ENCODE measurements around the genes CYP4F2, CIB3, FAM32A and AP1M1.

DNA sequence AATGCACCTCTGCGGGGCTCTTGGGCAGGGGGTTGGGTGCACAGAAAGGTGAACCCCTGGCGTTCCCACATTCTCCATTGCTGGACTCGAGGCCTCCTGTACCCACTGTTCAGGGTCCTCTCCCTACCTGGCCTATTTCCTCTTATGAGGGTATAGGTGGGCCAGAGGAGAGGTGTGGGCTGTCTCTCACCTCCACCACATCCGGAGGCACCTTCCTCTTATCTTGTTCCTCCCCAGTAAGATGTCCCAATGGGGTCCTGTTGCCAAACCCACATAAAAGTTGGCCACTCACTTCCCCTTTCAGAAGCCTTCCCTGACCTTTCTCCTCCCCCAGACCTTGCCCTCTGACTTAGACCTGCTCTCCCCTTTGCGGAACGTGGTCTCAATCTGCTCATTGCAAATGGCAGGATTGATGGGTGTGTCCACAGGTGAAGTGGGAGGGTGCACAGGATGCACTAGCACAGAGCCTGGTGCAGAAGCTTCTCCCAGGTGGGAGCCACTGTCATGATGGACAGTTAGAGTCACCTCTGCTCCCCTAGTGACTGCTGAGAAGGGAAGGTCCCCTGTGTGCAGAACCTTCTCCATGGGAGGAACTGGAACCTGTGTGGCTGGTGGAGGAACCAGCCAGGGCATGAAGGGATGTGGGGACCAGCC lies 1.3 kb downstream of the CYP4F3 start:
- RRBS: no CpG with 5 or more reads among the region's 6 CpGs

- RRBS: no CpG with 5 or more reads among the region's 3 CpGs
These were observed 2.6 kb downstream of the CYP4F3 start for GRCh38 chr19:15643268-15643736.

DNA sequence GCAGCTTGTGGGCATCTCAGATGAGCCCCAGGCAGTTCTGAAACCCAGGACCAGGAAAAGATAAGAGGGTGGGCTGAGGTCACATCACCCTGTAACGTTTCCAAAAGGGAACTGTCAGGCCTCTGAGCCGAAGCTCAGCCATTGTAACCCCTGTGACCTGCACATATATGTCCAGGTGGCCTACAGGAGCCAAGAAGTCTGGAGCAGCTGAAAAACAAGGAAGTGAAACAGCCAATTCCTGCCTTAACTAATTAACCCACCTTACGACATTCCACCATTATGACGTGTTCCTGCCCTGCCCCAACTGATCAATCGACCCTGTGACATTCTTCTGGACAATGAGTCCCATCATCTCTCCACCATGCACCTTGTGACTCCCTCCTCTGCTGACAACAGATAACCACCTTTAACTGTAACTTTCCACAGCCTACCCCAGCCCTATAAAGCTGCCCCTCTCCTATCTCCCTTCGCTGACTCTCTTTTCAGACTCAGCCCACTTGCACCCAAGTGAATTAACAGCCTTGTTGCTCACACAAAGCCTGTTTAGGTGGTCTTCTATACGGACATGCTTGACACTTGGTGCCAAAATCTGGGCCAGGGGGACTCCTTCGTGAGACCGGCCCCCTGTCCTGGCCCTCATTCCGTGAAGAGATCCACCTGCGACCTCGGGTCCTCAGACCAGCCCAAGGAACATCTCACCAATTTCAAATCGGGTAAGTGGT lies 13.3 kb upstream of the OR10H1 start:
- RRBS: no CpG with 5 or more reads among the region's 13 CpGs

GRCh38 chr19:15897903-15898415 lies at the start of gene CYP4F2:
Gene CYP4F2, minus strand, starts transcription at chr19:15898074.
- RRBS: no CpG with 5 or more reads among the region's 4 CpGs

- RRBS: no CpG with 5 or more reads among the region's 8 CpGs
These were observed 2.1 kb upstream of the TPM4 start for GRCh38 chr19:16073899-16074879.

DNA sequence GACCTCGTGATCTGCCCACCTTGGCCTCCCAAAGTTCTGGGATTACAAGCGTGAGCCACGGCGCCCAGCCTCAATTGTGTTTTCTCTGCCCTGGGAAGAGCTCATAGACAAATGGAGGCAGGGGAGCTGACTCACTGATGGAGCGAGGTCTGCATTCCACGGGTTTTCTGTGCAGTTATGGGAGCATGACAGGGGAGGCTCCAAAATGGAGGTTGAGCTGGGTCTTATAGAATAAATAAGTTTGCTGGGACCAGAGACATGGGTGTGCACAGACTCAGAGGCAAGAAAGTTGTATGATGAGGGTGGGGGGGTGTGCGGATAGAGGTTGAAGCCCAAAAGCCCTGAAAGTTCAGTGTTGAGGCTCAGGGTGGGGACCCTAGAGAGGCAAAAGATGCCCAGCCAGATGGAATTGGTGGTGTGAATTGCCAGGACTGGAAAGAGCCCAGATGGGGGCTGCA lies 1.7 kb downstream of the TPM4 start:
- RRBS: no CpG with 5 or more reads among the region's 7 CpGs

DNA sequence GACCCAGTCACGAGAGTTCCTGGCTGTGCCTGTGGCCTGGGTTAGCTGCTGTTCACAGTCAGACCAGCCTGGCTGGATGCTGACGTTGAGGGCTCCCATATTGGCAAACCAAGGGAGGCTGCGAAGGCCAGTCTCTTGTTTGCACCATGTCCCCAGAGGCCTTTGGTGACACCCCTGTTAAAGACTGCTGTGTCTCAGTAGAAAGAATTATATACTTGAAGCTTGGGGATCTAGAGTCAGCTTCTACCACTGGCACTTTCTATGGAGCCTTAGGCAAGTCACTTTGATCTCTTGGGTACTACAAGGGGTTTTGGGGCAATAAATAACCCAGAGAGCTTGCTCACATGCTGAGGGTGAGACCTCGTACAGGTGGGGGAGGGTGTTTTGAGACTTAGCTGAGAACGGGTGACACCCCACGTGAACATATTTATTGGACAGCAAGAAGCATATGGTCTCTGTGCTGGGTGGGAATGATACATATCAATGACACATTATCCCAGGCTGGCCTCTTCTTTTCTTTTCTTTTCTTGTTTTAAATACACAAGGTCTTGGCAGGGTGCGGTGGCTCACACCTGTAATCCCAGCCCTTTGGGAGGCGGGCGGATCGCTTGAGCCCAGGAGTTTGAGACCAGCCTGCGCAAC lies 8.3 kb downstream of the TPM4 start:
- RRBS: no CpG with 5 or more reads among the region's 11 CpGs

DNA sequence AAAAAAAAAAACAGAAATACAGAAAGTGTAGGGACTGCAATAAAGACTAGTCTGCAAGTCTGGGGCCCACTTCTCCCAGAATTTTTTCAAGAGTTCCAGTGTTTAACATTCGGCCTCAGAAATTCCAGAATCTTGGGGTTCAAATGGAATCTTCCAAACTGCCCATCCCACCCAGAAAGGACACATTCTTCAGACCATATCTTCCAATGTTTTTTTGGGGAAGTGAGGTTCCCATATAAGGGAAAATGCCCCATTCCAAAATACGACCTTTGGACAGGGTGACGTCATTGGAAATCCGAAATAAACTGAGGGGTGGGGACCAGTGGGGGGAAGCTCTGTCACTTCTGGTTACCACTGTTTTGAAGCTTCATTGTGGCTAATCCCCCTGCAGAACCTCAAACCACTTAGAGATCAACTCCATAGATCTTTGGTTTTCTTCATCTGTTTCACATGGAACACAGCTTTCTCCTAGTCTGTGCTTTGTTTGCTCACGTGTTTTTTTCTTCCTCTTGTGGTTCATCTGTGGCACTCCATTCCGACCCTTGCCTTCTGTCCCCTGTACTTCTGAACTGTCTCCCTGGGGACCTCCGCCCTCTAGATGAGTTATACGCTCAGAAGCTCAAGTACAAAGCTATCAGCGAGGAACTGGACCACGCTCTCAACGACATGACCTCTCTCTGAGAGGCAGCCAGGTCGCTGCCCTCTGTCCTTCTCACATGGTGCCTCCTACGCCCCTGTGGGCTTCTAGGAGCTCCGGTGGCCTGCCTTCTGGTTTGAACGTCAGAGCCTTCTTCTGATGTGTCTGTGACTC lies 16.8 kb upstream of the RAB8A start:
- RRBS: no CpG with 5 or more reads among the region's 15 CpGs

DNA sequence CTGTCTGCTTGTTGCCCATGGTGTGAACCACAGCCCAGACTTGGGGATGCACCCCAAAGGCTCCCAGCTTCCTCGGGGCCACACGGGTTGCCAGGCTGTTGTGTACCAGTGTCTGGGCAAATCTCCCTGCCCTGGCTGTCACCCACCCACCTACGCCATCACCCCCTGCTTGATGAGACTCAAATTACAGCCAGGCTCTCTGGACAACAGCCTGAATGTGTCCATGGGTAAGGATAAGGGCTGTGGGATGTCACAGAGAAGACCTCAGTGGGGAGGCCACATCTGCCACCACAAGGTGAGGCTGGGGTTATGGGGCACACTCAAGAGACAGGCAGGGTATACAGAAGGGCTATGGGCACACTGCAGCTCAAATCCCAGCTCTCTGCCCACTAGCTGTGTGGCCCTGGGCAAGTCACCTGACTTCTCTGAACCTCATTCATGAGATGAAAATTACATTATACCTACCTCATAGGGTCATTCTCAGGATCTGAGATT lies at the start of gene CIB3:
Gene CIB3, minus strand, starts transcription at position 69 of the 495 bp plus-strand sequence.
- RRBS: no CpG with 5 or more reads among the region's 3 CpGs

- RRBS: 1% methylated on average over 6 of the region's 39 CpGs
These were observed at the start of gene FAM32A for GRCh38 chr19:16184909-16185651. Gene FAM32A, plus strand, starts transcription at chr19:16185410.

DNA sequence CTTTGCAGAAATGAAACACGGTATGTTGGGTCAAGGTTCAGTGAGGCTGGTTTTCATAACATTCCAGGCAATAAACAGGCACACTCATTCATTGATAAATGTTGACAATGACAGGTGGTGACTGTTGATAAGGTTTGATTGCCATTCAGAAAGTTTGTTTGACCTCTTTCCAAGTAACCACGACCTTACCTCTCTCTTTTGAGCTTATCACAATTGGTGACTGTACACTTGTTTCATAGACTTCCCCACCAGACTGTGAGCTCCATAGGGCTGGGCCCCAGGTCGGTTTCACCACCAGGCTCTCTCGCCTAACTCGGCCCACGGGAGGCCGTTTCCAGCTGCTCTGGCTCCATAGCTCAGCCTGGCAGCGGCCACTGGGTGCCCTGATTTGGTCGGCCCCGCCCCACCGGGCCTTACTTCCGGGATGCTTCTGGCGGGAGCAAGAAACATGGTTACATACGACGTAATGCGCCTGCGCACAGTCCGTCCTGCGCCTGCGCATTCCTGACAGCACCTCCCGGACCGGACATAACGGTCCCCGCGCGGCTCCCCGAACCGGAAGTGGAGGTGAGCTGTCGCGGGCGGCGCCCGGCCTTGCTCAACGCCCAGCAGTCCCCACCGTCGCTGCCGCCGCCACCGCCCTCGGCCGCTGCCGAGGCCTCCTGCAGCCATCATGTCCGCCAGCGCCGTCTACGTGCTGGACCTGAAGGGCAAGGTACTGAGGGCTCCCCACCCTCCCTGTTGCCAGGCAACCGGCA lies at the start of gene AP1M1:
Gene AP1M1, plus strand, starts transcription at position 558 of the 758 bp plus-strand sequence.
- RRBS: under 1% methylated on average over 7 of the region's 47 CpGs

DNA sequence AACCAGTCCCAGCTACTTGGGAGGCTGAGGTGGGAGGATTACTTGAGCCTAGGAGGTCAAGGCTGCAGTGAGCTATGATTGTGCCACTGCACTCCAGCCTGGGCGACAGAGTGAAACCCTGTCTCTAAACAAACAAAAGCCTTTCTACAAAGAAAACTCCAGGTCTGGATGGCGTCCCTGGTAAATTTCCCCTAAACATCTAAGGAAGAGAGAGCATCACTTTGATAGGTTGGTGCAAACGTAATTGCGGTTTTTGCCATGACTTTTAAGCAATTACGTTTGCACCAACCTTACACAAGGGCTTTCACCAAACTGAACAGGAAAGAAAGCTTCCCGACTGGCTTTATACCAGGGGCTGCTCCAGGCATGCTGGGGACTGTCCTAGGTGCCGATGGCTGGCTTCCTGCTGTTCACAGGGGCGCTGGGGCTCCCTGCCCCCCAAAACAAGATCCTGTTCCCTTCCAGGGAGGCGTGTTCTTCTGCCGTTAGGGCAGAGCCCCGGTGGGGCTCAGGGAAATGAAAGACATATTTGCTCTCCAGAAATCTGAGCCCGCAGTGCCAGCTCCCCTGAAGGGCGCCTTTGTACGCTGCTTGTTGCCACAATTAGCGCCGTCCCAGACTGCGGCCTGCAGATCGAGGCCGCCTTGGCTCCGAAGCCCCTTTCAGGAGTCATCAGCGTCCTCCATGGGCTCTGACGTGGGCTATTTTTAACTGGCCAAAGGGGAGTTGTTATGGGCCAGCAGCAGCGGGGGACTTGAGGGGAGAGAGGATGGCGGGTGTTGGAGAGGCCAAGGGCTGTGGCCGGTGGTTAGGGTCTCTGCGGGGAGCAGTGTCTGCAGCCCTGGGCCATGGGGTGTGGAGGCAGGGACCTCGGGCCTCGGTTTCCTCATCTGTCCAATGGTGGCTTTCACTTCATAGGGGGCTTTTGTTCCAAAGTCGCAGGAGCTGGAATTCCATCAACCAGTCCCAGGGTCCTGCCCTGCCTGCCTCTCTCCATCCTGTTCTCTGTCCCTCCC lies 38.5 kb upstream of the KLF2 start:
- RRBS: no CpG with 5 or more reads among the region's 29 CpGs

- RRBS: 5% methylated on average over 42 of the region's 55 CpGs
These were observed 553 bp downstream of the KLF2 start for GRCh38 chr19:16325192-16325565.

GRCh38 chr19:16325566-16326274 lies 1.1 kb downstream of the KLF2 start:
- RRBS: 3% methylated on average over 30 of the region's 91 CpGs

GRCh38 chr19:16349716-16350272 lies 25.2 kb downstream of the KLF2 start:
- RRBS: no CpG with 5 or more reads among the region's 10 CpGs

- RRBS: no CpG with 5 or more reads among the region's 36 CpGs
These were observed 44.7 kb downstream of the KLF2 start for GRCh38 chr19:16368817-16370314.

DNA sequence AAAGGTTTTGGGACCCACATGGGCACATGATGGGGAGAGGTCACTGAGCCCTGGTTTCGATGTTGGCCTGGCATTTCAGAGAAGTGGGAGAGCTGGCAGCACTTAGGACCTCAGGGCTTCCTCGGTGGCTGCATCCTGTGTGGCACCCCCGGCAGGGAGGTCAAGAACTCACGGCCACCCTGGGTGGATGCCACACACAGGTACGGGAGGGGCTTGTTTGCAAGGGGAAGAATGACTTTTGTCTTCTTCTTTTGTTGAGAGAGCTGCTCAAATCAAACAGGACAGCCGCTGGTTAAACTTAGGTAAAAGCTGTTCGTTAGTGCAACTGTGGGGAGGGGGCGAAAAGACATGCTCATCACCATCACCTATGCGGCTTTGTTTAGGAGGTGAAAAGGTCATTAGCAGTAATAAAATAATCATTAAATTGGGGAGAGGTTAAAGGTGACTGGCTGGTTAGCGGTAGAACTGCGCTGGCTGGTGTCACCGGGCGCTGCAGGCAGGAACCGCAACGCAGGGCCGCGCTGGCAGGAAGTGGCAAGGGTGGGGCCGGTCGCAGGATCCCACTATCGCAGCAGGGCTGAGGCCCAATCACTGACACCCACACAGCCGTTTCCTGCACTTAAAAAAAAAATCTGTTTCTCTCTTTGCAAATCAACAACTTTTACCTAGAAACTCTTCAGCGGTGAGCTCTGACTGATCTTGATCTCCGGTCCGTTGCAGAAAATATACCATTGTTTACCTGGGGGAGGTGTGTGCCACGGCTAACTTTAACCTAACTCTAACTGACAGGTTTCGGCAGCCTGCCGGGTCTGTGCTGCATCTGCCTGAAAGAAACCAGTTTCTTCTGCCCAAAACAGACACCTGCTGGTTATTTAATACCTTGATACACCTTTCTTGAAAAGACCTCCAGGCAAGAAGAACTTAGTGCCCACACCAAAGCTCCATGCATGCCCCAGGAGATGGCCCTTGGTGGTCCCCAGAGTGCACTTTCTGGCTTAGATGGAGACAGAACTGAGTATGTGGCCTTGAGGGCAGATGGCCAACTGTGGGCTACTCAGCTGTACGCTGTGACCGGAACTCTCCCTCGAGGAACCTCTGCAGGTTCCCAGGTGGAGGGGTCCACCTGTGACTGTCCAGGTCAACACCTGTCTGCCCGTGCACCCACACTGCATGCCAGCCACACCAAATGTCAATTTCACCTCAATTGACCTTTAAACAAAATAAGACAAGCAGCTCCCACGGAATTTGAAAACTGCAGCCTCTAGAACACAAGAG lies 47.0 kb downstream of the KLF2 start:
- RRBS: 64% methylated on average over 11 of the region's 32 CpGs

DNA sequence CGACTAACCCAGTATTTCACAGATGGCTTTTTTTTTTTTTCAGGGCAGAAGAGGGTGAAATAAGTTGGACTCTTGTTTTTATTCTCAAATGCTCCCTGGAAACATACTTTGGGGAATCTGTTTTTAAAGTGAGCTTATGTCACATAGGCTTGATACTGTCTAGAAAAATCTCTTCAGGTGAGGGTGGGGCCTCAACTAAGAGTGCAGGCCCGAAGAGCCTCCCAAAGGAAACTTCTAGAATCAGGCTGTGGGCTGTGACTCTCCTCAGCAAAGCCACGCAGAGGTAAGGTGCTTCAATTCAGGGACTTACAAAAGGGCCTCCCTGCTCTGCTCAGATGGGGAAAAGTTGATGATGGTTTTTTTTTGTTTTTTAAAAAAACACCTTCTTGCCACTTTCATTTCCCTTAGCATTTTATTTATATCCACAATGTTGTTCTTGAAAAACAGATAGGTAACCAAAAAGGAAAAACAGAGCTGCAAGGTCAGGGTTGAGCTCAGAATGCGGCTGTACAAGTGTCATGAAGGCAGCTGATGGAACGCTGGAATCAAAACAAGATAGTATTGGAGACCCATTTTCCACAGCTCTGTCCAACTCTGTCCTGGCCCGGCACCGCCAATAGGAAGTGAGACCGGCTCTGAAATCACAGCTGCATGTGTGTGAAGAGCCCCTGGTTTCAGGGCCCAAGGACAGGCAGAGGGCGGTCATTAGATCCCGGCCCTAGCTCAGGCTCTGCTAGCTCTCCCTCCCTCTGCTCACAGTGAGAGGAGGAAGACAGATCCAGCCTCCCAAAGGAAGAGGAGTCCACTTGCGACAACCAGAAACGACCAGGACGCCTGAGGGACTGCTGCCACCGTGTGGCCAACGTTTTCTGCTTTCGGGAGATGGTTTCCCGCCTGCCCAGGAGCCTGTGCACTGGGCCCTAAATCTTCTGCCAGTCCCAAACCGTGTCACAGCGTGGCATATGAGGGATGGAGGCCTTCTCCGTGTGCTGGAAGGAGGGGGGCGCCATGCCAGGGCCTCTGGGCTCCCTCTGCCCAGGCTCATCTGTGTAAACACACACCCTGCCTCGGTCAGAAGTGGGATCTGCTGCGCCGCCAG lies 58.3 kb downstream of the KLF2 start:
- RRBS: 90% methylated on average over 3 of the region's 24 CpGs

- RRBS: no CpG with 5 or more reads among the region's 29 CpGs
These were observed 13.9 kb downstream of the EPS15L1 start for GRCh38 chr19:16457445-16458765.

DNA sequence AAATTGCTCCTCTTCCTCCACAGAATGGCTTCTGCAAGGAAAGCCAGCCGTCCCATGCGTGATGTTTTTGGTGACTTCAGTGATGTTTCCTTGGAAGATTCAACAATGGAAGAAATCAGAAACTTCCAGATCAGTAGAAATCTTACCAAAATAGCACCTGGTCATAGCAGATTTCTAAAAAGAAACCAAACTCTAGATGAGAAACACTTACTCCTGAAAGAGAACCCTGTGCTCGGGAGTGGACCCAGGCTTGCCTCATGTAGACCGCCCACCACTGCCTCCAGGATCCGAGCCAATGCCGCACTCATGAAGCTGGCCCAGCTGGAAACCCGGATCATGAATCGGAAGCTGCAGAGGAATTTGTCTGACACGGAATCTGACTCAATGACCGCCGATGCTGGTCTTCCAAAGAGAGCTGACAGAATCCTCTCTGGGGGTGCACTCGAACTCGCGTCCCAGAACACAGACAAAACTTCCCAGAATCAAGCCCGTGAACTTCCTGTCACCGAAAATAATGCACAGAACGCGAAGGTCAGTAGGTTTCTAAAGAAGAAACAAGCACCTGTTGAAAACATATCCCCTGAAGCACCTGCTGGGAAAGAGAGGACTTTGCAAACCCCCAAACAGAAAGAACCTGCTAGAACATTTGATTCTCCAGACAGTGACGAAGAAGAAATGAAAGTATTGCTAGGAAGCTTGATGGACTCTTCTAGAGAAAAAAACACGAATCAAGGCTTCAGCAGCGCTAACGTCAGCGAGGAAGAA lies 4.8 kb downstream of the C19orf44 start:
- RRBS: no CpG with 5 or more reads among the region's 23 CpGs